Metastatic Breast Carcinoma in the Brain (tissue), 10 donors: ENCODE measurements around a stretch of chr11.

- PRO-cap, 10 experiments, result no peak in any of the 10 experiments
Observed at GRCh38 chr11:77049053-77049438, 14.8 kb downstream of the B3GNT6 start.

GRCh38 chr11:77071940-77072751, 5.4 kb downstream of the CAPN5 start:
- PRO-cap, 10 experiments, result no peak in any of the 10 experiments

- PRO-cap, 10 experiments, result no peak in any of the 10 experiments
Observed at GRCh38 chr11:77075588-77075905, 8.8 kb downstream of the CAPN5 start.

- PRO-cap, 10 experiments, result peak in 2 of 10 experiments; most common plus-strand start chr11:77108378 (in 1); most common minus-strand start chr11:77108057 (in 2)
Observed at GRCh38 chr11:77107887-77108505, 5.4 kb downstream of the OMP start.

DNA sequence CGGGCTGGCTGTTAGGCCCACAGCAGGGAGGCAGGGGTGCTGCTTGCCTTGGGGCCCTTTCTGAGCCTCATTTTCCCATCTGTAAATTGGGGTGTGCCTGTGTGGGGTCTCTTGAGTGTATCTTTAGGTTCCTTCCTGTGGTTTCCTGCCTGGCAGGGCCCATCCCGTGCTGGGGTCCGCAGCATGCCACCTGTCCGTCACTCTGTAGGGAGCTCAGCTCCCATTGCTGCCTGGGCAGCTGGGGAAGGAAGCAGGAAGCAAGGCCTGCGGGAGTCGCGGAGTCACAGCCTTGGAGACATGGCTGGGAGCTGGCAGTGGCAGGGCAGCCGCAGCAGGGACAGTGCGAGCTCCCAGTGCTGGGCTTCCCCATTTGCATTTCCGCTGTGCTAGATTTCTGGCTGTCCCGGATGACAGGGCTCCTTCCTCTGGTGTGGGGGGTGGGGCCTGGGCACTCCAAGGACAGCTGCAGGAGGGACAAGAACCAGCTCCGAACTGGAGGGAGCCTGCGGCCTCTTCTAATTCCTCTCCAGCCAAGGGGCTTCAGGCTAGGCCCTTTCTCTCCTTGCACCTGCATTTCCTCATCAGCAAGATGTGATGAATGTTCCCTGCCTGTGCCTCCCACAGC, 47.8 kb downstream of the MYO7A start:
- PRO-cap, 10 experiments, result no peak in any of the 10 experiments

DNA sequence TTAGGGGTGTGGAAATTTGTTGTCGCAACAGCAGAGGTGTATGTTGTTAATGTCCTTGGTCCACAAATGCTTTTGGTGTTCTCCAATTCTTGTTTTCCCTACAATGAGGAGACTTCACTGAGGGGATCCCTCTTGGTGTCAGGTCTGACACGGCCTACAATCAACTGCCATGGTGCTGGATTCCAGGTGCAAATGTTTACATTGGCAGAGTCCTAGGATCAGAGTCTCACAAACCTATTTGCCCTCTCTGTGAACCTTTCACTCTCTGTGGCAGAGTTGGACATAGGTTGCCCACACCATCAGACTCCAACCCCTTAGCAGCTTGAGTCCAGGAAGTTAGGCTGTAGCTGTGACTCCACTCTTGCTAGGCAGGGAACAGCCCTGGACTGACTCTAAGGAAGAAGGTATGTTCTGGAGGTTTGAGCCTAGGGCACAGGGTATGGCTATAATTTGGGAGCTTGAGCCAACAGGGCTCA, 48.6 kb downstream of the GDPD4 start:
- PRO-cap, 10 experiments, result no peak in any of the 10 experiments

- PRO-cap, 10 experiments, result no peak in any of the 10 experiments
Observed at GRCh38 chr11:77278499-77279211, 22.8 kb downstream of the GDPD4 start.

- PRO-cap, 10 experiments, result no peak in any of the 10 experiments
Observed at GRCh38 chr11:77411201-77411644, 62.7 kb downstream of the PAK1 start.

- PRO-cap, 10 experiments, result peak in 10 of 10 experiments; most common plus-strand start chr11:77473654 (in 10); most common minus-strand start chr11:77473612 (in 5)
Observed at GRCh38 chr11:77473085-77473884, 609 bp downstream of the PAK1 start.

GRCh38 chr11:77590702-77590970, 883 bp downstream of the AQP11 start:
- PRO-cap, 10 experiments, result no peak in any of the 10 experiments

DNA sequence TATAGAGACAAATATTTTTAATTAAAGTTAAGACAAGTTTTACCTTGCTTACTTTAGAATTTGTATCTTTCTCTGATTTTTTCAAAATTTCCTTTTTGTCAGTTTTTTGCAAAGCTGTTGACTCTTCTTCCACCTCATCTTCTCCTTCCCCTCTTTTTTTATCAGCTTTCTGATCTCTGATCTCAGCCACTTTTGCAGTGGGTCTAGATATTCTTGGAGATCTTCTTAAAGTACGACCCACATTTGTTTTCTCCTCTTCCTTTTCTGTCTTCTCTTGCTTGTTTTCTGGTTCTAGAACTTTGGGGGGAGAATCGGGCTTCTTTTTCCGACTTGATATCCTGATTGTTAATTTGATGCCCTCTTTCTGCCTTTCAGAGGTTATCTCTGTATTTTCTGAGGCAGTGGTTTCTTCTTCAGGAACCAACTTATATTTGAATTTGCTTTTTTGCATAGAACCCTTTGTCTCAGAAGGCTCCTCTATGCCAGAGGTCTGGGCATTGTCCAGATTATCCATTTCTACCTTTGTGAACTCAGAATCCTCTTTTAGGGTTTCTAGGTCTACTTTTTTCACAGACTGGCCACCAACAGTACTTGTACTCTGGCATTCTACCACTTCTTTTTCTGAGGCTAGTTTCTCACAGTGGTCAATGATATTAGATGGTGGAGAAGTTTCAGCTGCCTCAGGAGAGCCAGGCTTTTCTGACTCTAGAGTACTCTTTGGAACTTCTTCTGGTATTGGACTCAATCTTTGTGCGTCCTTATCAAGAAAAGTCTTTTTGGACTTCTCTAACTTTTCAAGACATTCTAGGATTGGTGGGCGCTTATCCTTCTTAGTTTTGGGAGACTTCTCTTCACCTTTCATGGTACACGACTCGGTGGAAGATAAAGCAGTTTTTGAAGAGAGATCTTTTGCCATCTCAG, 63.3 kb upstream of the CLNS1A start:
- PRO-cap, 10 experiments, result no peak in any of the 10 experiments

GRCh38 chr11:78022303-78022985, 632 bp downstream of the KCTD14 start:
- PRO-cap, 10 experiments, result peak in 2 of 10 experiments; most common plus-strand start chr11:78022544 (in 2)

- PRO-cap, 10 experiments, result no peak in any of the 10 experiments
Observed at GRCh38 chr11:78082853-78083436, 3.3 kb upstream of the NDUFC2 start.

DNA sequence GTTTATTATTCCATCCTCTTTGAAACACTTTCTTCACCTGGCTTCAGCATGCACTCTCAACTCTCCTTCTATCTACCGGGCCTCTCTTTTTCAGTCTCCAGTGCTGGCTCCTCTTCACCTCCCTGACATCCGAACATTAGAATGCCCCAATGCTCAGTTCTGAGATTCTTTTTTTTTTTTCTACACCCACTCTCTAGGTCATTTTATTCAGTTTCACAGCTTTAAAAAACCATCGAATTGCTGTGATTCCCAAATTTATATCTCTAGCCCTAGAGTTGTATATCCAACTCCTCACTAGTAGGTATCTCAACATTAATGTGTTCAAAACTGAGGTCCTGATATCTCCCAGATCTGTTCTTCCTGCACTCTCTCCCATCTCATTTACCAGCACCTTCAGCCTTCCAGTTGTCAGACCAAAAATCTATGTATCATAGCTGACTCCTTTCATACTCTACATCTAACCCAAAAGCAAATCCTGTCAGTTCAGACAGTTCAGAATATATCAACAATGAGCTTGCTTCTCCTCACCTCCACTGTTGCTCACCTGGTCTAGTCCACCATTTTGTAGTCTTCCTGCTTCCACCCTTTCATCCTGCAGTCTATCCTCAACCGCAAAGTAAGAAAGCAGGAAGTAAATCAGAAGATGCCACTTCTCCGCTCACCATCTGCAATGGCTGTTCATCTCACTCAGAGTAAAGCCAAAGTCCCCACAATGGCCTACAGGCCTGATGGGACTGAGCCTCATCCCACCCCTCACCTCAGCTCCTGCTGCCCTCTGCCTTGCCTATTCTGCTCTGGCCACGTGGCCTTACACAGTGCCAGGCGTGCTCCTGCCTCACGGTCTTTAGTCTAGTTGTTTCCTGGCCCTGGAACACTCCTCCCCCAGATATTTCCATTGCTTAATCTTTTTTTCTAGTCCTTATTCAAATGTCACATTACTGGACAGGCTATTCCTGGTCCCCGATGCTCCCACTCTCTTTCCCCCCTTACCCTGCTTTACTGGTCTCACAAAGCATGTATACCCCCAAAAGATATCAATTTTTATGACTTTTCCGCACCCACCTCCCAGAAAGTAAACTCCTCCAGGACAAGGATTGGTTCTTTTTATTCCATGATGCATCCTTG, 95.4 kb downstream of the USP35 start:
- PRO-cap, 10 experiments, result no peak in any of the 10 experiments

DNA sequence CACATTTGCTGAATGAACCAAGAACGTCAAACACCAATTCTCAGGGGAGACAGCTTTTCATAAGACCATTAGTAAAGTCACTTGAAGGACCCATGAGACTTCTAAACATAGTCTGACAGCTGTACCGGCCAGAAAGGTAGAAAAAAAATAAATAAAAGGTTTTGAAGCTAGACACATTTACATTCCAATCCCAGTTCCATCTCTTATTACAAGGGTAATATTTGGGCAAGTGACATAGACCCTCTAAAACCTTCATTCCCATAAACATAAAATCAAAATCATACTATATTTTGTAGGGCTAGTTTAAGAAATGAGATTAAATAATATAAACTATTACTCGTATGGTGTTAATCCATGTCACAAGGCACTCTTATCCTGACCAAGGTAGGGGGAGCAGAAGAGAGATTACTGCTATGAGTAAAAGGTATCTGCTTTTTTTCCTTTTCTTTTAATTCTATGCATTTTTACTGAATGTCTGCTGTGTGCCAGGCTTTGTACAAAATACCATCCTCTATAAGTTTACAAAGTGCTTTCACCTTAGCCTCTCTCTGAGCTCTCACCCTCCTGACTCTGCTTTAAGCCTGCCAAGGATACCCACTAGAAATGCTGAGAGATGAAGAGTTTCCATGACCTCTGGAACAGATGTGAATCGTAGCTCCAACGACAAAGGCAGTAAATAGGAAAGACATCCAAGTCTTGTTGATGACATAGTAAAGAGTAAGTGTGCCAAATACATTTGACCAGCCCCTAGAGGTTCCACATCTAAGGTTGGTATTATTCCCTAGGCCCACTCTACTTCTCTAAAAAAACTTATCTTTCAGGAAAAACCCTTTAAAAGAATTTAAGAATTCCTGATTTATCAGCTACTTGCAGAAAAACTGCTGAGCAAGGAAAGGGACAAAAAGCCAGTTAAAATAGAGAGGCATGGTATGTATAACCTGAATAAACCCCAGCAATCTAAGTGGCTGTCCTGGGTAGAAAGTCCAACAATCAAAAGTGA, 45.6 kb downstream of the GAB2 start:
- PRO-cap, 10 experiments, result no peak in any of the 10 experiments

DNA sequence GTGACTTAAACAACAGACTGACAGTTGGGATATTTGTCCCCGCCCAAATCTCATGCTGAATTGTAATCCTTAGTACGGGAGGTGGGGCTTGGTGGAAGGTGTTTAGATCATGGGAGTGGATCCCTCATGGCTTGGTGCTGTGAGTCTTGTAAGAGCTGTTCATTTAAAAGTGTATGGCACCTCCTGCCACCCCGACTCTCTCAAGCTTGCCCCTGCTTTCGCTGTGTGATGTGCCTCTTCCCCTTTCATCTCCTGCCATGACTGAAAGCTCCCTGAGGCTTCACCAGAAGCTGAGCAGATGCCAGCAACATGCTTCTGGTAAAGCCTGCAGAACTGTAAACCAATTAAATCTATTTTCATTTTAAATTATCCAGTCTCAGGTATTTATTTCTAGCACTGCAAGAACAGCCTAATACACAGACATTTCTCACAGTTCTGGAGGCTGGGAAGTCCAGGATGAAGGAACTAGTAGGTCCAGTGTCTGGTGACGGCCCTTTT, 40.8 kb downstream of the GAB2 start:
- PRO-cap, 10 experiments, result no peak in any of the 10 experiments

DNA sequence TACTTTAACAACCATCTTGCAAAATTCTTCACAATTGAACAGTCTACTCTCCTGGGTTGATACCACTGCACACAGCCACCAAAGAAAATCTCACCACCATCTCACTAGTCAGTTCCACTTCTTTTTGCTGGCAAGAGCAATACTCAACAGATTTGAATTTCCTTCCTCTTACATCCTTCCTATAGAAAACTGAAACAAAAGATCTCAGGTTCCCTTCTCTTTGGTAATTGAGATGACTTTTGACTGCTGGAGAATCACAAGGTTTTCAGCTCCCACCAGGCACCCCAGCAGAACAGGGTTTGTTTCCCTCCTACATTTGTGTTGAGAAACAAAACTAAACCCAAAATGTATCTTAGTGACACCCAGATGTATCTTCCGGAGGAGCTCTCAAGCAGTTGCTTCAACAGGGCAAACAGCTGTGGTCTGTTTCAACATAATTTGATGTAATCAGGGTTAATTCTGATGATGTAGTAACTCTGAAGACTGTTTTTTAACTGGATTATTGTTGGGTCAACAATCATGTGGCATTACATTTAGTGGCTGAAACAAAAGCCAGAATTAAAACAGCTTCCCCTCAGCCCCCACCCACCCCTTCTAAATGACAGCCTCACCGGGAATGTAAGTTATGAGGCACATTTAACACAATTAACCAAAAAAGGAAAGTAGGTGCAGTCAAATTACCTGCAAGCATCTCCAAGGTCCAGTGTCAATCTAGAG, 7.2 kb upstream of the GAB2 start:
- PRO-cap, 10 experiments, result peak in 1 of 10 experiments; most common plus-strand start position 230 of the sequence (in 1)

DNA sequence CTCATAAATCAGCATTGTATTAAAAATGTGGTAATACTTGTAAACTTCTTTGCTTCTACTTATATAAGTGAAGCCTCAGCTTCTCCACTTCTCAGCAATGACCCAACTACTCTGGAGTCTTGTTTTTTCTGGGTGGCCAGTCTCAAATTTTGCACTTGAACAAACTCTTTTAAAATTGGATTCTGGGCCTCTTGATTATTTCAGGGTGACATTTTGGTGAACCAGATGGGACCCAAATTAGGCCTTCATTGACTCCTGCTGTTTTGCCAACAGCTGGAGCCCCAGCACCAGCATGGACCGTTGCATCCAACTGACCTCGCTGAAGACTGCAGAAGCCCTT, 41.8 kb downstream of the NARS2 start:
- PRO-cap, 10 experiments, result no peak in any of the 10 experiments

GRCh38 chr11:78734372-78734752, 159.7 kb upstream of the NARS2 start:
- PRO-cap, 10 experiments, result peak in 1 of 10 experiments; most common minus-strand start chr11:78734561 (in 1)

DNA sequence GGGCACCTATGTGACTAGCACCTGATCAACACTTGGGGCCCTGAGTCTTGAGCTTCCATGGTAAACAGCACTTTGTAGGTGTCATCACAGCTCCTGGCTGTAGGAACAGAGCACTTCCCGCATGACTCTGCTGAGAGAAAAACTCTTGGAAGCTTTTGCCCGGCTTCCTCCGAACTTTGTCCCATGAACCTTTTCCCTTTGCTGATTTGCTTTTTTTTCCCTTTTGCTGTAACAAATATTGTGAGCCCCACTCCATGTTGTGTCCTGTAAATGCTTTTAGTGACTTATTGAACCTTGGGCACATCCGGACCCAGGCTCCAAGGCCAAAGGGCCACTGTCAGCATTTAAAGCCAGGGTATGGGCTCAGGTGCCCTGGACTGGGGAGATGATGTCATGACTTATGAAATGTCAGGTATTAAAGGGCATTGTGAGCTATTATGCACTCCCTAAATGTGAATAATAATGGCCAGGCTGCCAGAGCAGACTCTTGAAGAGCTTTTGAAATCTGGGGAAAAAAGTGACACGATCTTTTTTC, 391.0 kb downstream of the TENM4 start:
- PRO-cap, 10 experiments, result no peak in any of the 10 experiments